Hematopoietic multipotent progenitor cell (in vitro differentiated cells): ENCODE measurements around the genes LY6G5B, HSPA1B, C4A and AGPAT1.

GRCh38 chr6:31659437-31660208 lies 955 bp downstream of the C6orf47 start:
- CAGE, long polyA plus RNA, result no peak

GRCh38 chr6:31669669-31670272 lies at the start of gene LY6G5B:
Gene LY6G5B, plus strand, starts transcription at chr6:31669976.
- CAGE, long polyA plus RNA, result no peak

DNA sequence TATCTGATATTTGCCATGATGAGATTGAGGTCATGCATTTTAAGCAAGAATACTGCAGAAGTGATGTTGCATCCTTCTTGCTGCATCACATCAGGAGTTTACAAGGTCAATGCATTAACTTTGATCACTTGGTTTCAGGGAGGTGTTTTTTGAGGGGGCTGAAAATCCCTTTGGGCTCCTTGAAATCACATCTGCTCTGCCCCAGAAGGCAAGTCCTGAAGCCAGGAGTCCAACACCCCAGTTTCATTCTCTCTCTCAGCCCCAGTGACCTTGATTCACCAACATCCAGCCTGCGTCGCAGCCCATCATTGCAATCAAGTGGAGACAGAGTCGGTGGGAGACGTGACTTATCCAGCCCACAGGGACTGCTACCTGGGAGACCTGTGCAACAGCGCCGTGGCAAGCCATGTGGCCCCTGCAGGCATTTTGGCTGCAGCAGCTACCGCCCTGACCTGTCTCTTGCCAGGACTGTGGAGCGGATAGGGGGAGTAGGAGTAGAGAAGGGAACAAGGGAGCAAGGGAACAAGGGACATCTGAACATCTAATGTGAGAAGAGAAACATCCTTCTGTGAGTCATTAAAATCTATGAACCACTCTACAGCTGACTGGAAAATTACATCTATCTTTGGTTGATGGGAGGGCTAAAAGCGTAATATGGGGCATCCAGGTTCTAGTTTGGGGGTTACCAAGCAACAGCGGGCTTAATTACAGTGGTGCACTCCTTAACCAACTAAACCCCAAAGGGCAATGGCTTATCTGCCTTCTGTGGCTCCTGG lies 2.4 kb downstream of the LY6G6D start:
- CAGE, long polyA plus RNA, result no peak

DNA sequence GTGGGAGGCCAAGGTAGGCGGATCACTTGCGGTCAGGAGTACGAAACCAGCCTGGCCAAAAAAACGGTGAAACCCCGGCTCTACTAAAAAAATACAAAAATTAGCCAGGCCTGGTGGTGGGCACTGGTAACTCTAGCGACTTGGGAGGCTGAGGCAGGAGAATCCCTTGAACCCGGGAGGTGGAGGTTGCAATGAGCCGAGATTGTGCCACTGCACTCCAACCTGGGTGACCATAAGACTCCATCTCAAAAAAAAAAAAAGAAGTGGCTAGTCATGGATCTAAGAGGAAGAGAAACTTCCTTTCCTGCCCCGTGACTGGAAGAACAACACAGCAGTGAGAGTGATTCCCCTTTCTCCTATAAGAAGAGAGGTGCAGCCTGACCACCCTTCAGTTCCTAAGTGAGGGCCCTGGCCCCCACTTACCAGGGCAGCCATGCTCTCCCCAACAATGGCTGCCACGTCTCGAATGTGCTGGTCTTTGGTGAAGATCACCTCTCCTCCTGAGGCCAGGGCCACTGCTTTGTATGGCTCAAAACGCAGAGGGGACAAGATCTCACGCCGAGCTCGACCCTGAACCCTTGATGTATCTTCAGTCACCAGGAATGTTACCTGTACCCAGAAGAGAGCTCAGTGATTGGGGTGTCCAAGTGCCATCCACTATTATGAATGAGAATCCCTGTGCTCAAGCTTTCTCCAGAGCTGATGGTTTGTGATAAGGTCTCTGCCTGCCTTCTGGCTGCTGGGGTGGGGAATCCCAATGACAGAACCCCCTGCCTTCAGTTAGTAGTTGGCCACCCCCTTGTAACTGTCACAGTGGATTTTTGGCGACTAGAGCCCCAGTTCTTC lies 6.4 kb downstream of the SAPCD1 start:
- CAGE, long polyA plus RNA, result no peak

GRCh38 chr6:31794496-31795316 lies 846 bp downstream of the VARS1 start:
- CAGE, long polyA plus RNA, result no peak

DNA sequence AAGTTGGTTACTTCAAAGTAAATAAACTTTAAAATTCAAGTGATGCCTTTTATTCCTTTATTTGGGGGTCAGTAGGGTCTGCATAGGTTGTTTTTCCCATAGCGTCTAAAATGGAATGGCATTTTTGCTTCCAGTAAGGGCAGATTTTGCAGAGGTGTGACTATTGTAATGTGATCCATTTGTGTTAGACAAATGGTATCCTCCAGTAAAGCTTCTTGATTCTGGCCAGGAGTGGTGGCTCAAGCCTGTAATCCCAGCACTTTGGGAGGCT lies 2.5 kb downstream of the HSPA1A start:
- CAGE, long polyA plus RNA, result no peak

DNA sequence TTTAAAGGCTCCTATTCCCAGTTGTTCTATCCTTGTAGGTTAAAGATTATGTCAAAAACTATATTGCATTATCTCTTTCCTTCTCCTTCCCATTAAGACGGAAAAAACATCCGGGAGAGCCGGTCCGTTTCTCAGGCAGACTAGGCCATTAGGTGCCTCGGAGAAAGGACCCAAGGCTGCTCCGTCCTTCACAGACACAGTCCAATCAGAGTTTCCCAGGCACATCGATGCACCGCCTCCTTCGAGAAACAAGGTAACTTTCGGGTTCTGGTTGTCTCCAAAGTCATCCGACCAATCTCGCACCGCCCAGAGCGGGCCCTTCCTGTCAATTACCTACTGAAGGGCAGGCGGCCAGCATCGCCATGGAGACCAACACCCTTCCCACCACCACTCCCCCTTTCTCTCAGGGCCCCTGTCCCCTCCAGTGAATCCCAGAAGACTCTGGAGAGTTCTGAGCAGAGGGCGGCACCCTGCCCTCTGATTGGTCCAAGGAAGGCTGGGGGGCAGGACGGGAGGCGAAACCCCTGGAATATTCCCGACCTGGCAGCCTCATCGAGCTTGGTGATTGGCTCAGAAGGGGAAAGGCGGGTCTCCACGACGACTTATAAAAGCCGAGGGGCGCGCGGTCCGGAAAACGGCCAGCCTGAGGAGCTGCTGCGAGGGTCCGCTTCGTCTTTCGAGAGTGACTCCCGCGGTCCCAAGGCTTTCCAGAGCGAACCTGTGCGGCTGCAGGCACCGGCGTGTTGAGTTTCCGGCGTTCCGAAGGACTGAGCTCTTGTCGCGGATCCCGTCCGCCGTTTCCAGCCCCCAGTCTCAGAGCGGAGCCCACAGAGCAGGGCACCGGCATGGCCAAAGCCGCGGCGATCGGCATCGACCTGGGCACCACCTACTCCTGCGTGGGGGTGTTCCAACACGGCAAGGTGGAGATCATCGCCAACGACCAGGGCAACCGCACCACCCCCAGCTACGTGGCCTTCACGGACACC lies at the start of gene HSPA1B:
TSS of gene HSPA1B (plus strand) at position 633 of the 986 bp plus-strand sequence.
- CAGE, long polyA plus RNA, result no peak

- CAGE, long polyA plus RNA, result no peak
Observed at GRCh38 chr6:31835838-31836189, 8.3 kb downstream of the HSPA1B start.

GRCh38 chr6:31902398-31902629 lies 428 bp upstream of the ZBTB12 start:
- CAGE, long polyA plus RNA, result no peak

DNA sequence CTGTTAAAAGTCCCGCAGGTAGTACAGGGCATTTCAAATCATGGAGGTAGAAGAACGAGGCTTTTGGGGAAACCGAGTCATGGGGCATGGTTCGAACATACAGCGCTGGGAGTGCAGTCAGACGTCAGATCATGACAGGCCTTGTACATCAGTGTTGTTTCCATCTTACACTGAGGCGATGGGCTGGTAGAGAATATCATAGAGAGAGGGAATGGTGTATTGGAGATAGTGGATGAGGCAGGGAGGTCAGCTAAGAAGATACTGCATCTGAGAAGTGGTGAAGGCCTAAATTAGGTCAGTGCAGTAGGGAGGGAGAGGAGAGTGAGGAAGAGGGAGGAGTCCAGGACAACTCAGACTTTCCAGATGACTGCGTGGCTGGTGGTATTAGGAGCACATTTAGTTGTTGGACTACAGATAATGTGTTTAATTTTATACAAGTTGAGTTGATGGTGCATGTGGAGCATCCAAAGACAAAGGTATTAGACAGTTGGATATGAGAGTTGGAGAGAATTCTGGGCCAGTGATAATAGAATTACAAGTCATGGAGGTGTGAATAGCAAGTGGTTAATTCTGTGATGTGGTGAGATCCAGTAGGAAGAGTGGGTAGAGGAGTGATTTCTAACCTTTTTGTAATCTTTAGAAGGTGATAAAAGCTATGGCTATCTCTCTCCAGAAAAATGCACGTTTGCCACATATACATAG lies 890 bp downstream of the STK19 start:
- CAGE, long polyA plus RNA, result no peak

DNA sequence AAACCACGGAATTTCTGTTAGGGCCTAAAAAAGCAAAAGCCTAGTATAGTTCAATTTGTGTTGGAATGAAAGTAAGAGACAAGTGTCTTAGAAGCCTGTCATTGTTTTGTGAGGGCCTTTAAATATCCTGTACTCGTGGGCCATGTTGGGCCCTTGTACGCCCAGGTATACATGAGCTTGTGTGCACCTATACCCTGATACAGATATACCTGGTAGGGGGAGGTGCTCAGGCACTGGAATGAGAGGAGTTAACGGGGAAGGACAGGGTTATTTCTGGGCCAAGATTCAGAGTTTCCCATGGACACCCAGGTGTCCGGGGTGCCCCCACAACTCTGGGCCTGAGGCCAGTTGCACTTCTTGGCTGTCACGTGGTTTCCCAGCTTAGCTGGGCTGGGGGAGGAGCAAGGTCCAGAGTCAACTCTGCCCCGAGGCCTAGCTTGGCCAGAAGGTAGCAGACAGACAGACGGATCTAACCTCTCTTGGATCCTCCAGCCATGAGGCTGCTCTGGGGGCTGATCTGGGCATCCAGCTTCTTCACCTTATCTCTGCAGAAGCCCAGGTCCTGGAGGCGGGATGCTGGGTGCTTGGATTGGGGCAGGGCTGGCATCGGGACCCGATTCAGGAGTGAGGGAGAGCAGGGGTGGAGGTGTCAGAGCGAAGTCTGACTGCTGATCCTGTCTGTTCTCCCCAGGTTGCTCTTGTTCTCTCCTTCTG lies at the start of gene C4A:
TSS of gene C4A (plus strand) at position 444 of the 714 bp plus-strand sequence.
- CAGE, long polyA plus RNA, result no peak

DNA sequence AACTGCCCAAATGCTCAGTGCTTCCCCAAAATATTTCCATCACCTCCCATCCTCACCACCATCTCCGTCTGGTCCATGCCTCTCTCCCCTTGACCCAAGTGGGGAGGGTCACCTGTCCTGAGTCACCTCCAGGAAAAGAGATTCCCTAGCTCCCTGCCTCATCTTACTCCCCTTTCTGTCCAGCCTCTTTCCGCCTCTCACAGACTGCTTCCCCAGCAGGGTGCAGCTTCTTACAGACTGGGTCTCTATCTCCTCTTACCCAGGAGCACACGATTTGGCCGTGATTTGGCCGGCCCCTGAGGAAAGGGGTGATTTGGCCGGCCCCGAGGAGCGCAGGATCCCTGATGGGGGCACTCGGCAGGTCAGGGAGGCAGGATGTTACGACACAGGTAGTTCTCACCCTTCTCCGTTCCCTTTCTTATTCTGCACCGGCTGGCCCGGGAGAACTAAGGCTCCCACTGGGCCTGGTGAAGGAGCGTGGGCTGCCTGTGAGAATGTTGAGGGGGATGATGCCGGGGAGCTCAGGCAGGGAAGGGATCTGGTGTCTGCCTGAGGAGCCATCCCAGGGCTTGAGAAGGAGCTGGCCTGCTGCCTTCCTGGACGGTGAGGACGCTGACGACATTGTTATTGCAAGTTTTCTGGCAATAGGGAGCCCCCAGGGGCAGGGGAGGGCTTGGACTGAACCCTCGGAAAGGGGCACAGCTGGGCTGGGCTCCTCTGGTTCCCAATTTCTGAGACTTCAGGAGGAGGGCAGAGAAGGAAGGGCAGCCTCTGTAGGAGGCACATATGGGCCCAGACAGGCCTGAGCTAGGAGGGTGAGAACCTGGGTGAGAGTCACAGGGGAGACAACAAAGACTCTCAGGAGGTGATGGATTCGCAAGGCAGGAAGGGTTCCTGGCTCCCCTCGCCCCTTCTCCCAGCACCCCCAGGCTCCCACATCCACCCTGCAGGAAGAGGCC lies 32.6 kb downstream of the CYP21A2 start:
- CAGE, long polyA plus RNA, result no peak

- CAGE, long polyA plus RNA, result no peak
Observed at GRCh38 chr6:32085552-32086443, 23.3 kb downstream of the TNXB start.

- CAGE, long polyA plus RNA, result no peak
Observed at GRCh38 chr6:32152672-32153338, 1.1 kb upstream of the PRRT1 start.

DNA sequence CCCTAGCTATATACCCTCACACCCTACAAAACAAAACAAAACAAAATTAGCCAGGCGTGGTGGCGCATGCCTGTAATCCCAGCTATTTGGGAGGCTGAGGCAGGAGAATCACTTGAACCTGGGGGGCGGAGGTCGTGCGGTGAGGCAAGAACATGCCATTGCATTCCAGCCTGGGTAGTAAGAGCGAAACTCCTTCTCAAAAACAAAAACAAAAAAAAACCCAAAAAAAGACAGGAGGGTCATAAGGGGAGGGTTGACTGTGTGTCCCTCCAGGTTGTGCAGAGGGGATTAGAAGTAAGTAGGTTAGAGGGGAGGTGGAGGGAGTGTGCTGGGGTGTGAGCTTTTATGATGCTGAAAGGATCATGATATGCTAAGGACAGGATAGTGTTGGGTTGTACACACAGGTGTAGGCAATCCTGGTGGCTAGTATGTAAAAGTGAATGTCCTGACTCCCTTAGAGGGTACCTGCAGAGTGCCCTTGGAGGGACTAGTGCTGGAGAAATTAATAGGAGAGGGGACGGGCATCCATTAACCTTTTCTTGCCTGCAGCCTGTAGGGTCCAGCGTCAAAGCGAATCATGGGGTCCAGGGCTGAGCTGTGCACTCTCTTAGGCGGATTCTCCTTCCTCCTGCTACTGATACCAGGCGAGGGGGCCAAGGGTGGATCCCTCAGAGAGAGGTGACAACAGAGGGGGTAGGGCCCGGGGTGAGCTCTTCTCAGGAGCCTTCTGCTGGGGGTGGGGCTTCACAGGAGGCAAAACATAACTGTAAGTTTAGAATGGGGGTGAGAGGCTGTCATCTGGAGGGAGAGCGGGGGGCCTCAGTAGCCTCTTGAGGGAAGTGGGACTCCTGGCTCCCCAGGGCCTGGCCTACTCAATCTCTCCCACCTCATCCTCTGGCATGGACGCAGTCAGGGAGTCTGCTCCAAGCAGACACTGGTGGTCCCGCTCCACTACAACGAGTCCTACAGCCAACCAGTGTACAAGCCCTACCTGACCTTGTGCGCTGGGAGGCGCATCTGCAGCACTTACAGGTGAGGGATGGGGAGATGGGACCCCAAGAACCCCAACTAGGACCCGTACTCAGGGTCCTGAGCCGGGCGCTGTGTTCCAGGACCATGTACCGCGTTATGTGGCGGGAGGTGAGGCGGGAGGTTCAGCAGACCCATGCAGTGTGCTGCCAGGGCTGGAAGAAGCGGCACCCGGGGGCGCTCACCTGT lies 1.6 kb downstream of the EGFL8 start:
- CAGE, long polyA plus RNA, result no peak

GRCh38 chr6:32175689-32176431 lies at the start of gene AGPAT1:
Gene AGPAT1, minus strand, starts transcription at chr6:32176084.
- CAGE, long polyA plus RNA, result start-site peak on the minus strand at chr6:32176066-32176116, 63 reads

DNA sequence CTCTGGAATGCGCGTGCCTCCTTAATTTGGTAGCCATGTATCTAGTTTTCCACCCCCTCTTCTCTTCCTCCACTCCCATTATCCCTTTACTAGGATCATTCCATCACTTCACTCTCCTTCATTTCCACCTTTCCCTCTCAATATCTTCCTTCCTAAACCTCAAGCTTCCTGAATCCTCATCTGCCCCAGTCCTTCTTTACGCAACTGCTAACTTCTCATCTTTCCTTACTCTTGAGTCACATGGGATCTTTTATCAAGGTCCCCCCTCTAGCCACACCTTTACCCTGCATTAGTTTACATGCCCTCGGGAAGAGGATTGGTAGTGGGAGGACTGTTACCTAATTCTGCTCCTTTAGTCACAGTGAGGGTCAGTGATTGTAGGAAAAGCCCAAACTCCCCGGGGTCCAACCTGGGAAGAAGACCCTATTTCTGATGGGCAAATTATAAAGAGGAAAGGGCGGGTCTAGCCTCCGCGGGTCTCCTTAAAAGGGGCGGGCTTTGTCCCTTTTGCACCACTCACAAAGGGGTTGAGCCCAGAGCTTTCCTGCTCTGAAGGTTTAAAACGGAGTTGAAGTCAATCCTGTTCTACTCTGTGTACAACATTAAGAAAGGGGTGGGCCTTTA lies 1.1 kb upstream of the AGPAT1 start:
- CAGE, long polyA plus RNA, result start-site peak on the minus strand centred at position 487 of the sequence, 145 bp wide, 15 reads

GRCh38 chr6:32180873-32181754 lies 2.9 kb downstream of the RNF5 start:
- CAGE, long polyA plus RNA, result no peak

DNA sequence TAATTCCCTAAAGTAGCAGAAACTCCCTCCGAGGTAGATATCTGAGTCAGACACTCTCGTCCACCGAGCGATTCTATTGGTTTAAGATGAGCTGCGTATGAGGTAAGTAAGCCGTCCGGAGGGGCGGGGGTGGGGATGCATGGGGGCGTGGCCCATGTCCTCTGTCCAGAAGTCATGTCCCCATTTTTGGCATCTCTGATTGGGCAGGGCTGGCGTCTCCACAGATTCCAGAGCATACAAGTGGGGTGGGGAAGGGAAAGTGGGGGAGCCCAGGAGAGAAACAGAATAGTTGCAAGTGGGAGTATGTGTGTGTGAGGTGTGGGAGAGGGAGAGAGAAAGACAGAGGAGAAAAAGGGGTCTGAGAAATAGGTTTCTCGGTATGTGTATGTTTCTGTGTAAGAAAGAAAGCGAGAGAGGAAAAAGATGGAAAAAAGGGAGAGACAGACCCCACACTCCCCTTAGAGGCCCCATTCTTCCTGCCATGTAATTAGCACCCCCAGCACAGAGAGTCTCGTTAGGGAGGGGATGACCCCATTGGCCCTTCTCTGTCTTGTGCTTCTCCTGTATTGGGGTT lies 1.8 kb upstream of the AGER start:
- CAGE, long polyA plus RNA, result no peak

GRCh38 chr6:32189068-32189502 lies 917 bp downstream of the PBX2 start:
- CAGE, long polyA plus RNA, result no peak